Measurements from ENCODE around the gene GAP43.

- PRO-cap = no peak
These were observed 66.4 kb downstream of the USF3 start for GRCh38 chr3:113629997-113630503.

DNA sequence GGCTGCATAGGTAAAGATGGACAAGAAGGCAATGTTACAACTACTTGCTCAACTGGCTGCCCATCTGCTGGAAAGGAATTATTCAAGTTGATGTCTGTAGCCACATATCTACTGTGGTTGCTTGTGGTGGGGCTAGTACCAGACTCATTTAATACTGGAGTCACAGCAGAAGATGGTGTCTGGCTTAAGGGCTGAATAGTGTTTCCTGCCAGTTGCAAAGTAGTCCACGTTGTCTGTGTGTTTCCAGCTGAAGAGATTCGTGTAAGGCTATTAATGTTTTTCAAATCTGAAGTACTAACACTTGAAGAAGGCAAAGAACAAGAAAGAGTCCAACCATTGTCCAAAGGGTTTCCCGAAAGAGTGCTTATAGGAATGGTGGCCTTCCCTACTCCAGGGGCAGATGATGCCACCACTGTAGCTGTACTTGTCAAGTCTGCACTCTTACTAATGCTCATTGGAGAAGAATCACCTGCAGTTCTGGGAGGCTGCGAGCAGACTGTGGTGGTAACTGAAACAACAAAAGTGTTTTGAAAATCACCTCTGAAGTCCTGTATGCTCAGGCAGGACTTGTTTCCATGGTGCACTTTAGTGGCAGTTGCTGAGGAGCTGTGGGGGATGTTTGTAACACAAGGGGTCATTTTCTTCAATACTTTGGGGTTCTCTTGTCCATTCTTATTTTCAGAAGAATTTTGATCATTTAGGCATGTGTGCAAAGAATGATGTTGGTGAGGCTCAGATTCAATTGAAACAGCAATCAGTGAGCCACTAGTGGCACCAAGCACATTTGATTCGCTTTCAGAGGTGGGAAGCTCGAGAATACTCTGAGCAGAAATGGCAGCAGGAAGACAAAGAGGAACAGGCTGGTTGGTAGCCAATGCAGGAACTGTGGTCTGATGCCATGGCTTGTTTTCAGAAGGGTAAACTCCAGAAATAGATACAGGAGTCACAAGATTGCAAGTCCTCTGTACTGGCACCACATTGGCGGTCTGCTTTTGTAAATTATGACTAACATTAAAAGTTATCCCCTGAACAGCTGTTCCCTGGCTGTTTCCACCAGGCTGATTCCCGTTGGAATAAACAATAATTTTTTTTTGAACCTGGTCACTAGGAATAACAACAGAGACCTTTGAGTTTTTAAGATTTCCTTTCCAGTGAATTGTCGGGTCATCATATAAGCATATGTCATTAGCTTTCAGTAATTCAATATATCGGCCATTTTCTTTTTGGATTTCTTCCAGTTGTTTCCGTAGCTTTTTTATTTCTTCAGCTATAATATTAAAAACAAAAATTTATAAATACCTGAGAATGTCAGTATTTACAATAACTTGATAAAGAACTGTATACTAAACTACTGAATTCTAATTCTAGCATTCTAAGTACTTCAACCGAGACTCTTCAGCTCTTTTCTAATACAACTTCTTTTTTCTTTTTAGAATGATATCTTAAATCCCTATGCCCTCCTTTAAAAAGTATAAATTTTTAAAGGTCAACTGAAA, 35.7 kb downstream of the USF3 start:
- PRO-cap = no peak

DNA sequence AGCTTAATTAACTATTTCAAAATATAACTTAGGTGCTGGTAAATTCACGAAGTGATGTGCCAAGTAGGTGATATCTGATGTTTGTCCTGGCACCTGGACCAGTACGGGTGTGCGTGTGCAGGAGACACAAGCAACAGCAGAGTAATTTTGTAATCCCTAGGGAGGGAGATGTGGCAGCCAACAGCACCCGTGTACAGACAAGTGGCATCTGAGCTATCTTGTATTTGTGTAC, 22.9 kb downstream of the USF3 start:
- PRO-cap = no peak

DNA sequence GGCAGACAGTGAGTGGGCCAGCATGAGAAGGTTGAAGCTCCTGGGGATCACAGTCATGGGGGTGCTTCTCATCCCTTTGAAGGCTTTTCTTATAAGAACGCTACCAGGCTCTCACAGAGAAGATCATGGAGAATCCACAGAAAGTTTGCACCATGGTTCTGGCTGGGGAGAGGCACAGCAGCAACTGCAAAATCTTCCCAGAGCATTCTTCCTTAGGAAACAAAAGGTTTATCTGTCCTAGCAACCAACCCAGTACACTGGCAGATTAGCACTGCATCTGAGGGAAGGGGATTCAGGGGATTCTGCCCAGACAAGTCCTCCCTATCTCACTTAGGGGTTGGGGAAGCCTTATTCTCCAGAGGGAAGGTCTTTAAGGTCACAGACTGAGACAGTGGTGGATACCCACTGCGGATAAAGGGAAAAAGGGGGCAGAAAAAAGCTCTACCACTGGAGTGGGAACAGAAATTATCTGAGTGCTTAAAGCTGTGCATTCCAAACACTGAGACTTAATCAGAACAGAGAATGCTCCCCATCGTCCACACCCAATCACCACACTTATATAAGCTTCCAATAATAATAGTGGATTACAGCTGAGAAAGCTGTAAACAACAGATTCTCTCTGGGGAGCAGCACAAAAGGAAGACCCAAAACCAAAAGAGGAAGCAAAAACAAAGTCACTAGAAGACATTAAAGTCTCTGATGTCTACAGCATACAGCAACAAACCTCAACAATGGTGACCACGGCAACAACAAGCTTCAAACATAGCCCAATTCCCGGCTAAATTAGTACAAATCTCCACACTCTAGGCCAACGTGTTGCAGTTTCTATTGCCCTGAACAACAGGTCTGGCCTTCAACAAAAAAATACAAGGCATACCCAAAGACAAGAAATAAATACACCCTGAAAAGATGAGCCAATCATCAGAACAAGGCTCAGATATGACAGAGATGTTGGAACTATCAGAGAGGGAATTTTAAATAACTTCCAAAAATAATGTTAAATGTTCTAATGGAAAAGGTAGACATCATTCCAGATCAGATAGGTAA, 37.6 kb downstream of the ZDHHC23 start:
- PRO-cap = no peak

GRCh38 chr3:114307413-114307887, 13.6 kb downstream of the TIGIT start:
- PRO-cap = no peak

GRCh38 chr3:114338483-114339321, 44.9 kb downstream of the TIGIT start:
- PRO-cap = no peak

- PRO-cap = no peak
These were observed 111.0 kb downstream of the TIGIT start for GRCh38 chr3:114404816-114405218.

- PRO-cap = no peak
These were observed 117.6 kb downstream of the TIGIT start for GRCh38 chr3:114410948-114412234.

DNA sequence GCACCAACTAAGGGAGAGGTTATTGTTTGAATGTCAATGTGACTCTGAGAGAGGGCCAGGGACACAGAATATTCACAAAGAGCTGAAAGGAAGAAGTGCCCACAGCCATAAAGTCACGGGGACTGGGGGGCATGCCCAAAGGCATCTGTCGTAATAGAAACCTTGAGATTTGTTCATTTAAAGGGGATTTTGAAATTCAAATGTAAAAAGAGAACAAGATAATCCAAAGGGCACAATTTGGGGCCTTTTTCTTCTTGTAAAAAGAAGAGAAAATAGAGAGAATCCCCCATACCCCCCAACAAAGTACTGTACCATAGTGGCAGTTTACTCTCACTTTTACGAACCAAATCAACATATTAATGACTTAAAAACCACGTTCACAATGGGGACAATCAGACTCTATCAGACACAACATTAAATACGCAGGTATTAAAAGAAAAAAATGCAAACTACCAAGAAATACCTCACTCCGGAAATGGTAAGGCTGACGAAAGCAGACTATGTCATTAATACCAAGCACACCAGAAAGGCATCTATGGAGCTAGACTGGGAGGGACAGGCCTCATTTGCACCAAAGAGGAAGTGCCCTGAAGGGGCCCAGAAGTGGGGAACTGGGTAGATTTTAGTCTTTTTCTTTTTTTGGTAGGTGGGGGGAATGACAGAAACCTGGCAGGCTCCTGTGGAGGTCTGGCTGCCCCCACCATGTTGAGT, 134.2 kb downstream of the TIGIT start:
- PRO-cap = no peak

DNA sequence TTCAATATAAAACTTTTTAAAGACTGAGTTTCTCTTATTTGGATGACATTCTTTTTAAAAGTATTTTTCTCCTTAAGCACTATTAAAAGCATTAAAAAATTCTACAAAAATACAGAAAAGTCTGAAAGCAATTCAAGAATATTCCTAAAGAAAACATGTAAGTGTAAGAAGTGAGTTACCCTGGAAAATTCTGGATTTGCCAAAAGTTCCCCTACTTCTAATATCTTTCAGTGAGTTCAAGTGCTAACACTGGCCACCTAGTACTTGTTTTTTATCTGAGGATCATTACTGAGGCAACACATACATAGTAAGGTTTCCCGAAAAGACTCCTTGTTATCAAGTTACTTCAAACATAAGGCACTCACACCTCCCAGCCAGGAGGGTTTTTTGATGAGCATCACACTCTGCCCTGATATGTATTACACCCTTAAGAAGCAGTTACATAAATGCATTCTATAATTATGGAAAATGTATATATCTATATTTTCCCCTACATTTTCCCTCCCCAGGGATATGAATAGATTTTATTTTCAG, 158.4 kb downstream of the TIGIT start:
- PRO-cap = no peak

- PRO-cap = no peak
These were observed 401.2 kb downstream of the ZBTB20 start for GRCh38 chr3:114745740-114746349.

DNA sequence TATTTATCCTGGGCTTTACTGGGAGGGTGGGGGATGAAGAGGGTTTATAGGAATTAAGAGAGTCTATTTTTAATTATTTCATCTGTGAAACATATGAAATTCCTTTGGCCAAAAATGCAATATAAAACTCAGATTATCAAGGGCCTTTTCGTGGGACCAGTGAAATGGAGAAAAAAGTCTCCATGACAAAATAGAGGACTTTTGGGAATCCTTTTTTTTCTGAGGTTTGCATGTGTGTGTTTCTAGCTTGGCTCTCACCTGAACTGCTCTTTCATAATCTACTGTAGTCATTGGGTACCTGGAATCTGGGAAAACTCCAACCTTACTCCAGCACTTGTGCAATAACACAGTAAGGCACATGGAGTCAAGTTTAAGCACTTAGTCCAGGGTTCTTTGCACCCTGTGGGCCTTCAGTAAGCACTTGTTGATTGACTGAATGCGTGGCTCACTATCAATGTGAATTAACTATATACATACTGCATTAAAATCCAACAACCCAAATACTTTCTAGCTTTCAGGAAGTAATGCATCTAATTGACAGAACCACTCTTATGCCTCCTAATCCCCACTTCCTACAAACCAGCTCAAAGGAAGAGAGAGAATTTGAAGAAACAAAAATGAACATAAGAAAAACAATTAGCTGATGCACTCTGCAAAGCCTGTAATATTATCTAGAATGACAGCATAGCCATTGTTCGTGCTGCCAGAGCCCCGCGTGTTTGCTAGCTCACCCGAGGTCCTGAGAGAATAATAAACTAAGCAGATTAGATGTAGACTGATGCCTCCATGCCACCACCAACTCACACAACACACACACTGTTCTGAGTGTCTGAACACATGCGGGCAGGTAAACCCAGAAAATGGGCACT, 299.4 kb downstream of the ZBTB20 start:
- PRO-cap = no peak

DNA sequence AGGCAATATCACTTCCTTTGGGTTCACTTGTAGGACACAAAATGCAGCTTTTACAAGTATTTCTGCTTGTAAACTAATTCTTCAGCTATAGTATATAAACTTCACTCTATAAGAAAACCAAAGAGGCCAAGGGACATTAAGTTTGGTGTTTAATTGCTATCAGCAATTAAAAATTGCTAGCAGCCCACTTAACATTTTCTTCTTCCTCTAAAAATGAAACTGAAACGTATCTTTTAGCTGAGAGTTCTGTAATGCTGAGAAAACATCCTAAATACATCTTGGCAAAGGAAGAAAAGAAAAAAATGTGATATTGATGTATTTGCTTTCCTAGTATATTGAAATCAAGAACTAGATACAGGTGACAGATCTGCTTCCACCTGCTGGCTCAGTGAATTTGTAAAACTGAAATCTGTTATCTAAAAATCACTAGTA, 283.3 kb downstream of the ZBTB20 start:
- PRO-cap = unidirectional peak, minus-strand start at position 209 of the sequence

DNA sequence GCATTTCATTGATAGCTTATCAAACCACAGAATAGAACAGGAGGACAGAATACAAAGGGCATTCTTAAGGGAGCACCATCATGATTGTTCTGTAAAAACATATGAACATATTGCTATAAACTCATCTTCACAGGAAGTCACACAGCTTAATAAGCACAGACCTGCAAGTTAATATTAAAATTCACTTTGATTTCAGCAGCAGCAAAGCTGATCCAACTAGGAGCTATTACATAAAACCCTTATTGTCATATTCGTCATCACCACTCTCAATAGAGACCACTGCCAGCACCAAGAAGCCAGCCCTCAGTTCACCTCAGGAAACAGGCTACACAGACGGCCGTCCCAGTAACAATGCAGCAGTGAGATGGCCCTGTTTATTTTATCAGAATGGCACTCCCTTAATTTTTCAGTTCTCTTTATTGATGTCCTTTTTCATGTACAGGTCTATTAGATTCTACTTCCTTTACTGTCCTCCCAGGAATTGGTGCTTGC, 272.7 kb downstream of the ZBTB20 start:
- PRO-cap = no peak

DNA sequence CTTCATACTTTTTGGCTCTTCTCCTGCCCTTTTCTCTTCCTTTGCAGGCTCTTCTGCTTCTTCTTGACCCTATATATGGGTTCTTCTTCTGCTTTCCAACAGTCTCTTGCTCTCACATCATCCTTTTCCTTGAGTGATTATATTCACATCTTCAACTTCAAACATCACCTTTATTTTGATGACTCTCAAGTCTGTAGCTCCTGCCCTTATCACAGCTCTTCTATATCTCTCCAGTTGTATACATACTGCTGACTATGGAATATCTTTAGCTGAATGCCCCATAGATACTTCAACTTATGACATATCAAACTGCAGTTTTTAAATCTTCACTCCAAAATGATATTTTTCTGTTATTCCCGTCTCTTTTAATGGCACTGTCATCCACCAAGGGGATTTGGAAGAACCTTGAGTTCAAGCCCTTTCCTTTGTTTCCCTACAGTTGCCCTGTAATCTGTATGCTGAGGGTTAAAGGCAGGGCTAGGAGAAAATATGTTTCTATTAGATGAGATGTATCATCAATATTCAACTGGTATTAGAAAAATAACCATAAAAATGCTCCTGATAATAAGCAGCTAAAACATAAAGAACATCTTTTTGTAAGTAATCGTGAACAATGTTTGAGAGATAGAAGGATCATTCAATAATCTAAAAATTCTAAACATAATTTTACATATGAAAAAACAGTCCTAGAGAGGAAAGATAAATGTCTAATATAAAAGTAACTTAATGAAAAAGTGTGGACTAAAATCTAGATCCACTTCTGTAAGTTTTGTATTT, 139.0 kb downstream of the ZBTB20 start:
- PRO-cap = no peak

DNA sequence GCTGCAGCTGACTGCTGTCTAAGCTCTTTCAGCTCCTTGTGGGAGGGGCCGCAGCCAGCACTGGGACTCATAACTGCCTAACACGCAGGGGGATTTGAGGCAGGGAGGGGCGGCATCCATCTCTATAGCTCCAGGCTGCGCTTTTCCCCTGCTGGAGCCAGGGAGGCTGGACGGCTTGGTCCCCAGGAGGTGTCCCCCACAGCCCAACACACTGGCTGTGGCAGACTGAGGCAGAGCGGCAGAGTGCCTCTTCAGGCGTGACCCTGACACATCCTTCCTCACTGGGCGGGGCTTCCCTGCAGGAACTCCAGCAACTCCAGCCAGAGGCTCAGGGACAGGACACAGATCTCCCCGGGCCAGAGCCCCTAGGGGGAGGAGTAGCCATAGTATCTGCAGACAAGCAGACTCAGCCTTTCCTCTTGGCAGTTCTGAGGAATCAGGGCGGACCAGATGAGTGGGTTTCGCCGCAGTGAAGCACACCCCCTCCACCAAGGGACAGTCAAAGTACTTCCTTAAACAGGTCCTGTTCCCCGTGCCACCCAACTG, 107.8 kb upstream of the ZBTB20 start:
- PRO-cap = no peak

DNA sequence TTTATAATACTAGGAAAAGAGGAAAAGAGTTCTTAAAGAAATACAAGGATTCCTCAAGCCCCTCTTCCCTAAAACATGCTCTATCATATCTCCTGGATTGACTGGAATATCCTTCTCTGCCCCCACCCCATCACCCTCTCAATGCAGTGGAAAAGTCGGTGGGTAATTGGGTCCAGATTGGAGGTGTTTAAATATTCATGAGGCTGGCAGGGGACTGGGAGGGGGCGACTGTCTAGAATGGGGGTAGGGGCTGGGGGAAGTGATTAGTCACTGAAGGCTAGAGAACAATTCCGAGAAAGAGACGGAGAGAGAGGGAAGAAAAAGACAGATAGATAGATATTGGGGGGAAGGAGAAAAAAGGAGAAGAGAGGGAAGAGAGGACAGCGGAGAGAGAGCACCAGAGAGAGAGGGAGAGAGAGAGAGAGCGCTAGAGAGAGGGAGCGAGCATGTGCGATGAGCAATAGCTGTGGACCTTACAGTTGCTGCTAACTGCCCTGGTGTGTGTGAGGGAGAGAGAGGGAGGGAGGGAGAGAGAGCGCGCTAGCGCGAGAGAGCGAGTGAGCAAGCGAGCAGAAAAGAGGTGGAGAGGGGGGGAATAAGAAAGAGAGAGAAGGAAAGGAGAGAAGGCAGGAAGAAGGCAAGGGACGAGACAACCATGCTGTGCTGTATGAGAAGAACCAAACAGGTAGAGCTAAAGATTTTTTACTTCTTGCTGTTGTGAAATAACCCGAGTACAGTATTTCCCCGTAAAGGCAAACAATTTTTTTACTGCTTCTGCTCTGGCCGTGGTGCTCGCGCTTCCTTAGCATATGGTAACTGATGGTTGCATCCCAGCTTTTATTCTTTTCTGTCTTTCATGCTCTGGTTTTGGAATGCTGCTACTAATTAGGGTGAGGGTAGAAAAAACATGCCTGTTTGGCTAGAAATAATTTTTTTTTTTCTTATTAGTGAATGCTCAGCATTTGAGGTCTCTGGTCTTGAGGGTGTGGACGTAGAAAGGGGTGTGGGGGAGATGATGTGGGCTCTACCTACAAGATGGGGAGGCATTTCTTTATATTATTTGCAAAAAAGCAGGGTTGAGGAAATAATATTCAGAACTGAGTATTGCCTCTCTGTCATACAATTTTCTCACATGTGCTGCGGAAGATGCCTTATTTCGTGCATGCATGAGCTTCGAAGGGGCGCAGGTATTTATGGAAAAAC, at the start of gene GAP43:
Gene GAP43 (plus strand): TSS at position 476 of the 1,203 bp plus-strand sequence.
- PRO-cap = no peak

DNA sequence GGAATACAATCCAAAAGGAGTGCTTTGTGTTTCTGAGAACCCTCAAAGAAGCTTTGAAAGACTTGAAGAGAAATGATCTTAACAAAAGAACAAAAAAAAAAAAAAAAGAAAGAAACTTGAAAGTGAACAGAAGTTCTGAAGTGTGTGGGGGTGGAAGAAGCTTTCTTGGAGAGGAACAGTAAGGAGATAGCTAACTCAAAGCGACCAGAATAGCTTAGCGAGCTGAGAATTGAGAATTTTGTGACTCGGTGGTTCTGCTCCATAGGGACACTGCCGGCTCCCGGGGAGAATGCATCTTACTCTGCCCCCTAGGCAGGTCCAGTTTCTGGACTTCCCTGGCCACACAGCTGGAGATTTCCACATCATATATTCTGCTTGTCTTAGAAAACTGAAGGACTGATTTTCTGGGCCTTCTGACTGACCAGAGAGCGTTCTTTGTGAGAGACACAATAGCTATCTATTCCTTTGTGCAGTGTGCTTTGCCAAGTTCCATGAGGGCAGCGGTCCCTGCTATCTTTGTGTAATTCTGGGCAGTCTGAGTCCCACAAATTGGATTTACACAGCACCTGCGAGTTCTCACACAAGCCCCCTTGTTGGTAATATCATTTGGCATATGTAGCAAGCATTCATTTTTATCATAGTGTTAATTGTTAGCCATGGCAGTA, 952.8 kb upstream of the LSAMP start:
- PRO-cap = no peak

- PRO-cap = unidirectional peak, plus-strand start at chr3:117481811
These were observed 1036.3 kb upstream of the LSAMP start for GRCh38 chr3:117481706-117481942.

GRCh38 chr3:117997146-117997419, 1037.6 kb downstream of the IGSF11 start:
- PRO-cap = unidirectional peak, minus-strand start at chr3:117997310